Ovary (tissue), 7 donors: ENCODE measurements around a stretch of chr17.

DNA sequence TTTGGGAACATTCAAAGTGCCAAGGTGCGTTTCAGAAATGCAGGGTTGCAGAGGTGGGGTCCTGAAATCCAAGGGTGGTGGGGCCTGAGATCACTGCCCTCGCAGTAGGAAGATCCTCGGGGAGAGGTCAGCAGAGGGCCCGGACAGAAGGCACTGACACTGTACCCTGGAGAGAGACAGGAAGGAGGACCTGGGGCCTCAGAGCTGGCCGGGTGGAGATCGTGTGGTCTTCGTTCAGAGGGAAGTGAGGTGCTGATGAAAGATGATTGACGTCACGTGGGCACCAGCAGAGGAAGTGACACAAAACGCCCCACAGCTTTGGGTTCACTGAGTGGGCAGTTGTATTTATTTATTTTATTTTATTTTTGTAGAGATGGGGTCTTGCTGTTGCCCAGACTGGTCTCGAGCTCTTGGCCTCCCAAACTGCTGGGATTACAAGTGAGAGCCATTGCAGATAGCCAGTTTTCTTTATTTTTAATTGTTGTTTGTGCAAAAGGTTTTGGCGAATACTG lies 2.5 kb upstream of the B3GNTL1 start:
- PRO-cap, 7 experiments, result peak in 1 of 7 experiments; most common minus-strand start position 155 of the sequence (in 1)
- RAMPAGE, long total RNA, 2 experiments, result no peak in any of the 2 experiments